Metastatic Pancreatic Carcinoma in the Ovary (tissue), 1 donor: ENCODE data around the gene SUSD5.

DNA sequence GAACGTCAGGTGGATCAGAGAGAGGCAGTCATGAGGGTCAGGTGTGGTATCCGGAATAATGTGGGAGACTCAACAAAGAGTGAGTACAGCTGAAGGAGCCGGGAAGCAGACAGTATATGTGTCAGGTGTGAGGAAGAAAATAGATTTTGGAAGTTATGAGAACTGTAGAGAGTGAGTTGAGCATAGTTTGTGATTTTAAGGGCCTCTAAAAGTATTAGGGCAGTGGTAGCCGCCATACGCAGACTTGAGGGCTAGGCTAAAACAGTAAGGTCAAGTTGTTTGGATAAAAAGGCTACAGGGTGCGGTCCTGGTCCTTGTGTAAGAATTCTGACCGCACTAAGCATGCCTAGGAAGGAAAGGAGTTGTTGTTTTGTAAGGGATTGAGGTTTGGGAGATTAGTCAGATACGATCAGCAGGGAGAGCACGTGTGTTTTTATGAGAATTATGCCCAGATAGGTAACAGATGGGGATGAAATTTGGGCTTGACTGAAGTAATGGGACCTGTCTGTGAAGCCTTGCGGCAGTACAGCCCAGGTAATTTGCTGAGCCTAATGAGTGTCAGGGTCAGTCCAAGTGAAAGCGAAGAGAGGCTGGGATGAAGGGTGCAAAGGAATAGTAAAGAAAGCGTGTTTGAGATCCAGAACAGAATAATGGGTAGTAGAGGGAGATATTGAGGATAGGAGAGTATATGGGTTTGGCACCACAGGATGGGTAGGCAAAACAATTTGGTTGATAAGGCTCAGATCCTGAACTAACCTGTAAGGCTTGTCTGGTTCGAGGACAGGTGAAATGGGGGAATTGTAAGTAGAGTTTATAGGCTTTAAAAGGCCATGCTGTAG lies 39.2 kb downstream of the CMTM6 start:
- PRO-cap: no peak

- PRO-cap: no peak
Observed at GRCh38 chr3:33093175-33094004, 3.6 kb downstream of the GLB1 start.

DNA sequence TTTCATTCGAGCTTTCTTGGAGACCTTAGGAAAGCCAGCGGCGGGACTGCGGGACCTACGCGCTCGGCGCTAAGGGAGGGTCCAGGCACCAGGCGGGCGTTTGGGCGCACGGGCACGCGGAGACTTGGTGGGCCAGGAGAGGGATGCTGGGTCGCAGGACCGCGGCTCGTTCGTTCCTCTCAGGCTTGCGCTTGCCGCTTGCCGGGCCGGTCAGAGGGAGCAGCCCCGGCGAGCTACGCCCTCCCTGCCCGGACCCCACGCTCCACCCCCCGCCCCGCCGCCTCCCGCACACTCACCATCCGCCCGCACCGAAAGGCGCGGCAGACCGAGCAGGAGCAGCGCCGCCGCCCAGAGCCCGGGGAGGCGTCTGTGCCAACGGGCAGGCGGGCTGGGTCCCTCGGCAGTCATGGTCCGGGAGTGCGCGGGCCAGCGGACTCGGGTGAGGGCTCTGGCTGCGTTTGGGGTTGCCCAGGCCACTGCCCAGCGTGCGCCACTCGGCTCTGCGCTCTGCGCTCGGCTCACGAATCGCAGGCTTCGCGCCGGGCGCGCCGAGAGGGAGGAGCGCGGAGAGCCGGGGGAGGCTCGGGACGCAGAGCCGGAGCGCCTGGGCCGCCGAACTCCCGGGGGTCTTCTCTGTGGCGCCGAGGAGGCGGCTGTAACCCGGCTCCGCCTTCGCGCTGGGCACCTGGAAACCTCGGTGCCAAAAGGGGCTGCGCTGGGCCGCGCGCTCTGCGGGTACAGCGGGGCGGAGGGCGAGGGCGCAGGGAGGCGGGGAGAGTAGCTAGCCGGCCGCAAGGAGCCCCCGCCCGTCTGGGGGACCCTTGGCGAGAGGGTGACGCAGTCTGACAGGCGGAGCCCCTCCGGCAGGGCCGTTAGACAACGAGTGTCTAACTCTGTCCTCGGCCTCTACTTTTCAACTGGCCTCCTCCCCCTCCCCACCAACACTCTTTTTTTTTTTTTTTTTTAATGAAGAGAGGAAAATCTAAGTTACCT lies at the start of gene SUSD5:
Gene SUSD5 (minus strand): TSS at position 421 of the 993 bp plus-strand sequence.
- PRO-cap: no peak

DNA sequence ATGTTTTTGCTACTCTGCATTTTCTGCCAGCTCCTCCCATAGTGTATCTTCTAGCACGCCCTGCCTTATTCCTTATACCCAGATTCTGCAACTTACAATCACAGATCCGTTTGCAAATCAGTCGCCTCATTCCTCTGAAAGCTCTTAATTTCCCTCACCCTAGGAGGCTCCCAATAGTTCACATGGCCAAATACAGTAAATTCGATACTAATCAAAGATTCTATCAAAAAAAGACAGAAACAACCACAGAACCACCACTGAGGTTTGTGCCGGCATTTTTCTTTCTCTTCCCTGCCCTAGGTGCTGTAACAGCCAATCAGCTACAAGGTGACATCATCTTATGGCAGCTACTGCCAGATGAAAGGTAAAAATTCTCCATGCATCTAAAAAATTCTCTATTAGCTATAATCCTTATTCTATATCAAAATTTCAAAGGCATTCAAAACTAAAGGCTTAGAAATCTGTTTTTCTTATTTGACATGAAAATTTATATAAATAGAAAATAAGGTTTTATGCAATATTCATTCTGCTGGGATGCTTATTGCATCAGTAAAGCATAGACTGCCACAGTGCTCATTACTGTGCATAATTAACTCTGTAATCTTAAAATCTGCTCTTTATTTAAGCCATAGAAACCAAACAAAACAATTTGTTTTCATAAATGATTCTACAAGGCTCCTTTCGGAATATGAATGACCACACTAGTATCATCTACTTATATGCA lies 72.7 kb downstream of the CLASP2 start:
- PRO-cap: unidirectional peak, minus-strand start at position 293 of the sequence

DNA sequence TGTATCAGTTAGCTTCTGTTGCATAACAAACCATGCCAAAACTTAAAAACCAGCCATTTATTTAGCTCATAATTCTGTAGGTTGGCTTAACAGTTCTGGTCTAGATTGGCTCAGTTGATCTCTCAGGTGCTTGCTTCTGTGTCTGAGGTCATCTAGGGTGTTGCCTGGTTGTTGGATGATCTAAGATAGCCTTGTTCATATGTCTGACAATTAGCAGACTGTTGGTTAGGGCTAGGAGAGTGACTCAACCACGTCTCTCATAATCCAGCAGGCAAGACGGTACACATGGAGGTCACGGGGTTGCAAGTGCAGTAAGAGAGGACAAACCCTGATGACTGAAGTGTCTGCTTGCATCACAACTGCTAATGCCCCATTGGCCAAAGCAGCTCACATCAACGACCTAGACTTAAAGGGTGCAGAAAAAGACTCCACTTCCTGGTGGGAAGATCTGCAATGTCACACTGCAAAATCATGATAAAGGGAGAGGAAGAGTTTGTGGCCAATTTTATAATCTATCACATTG lies 6.8 kb upstream of the PDCD6IP start:
- PRO-cap: no peak

GRCh38 chr3:33878300-33878808 lies 79.9 kb downstream of the PDCD6IP start:
- PRO-cap: no peak

DNA sequence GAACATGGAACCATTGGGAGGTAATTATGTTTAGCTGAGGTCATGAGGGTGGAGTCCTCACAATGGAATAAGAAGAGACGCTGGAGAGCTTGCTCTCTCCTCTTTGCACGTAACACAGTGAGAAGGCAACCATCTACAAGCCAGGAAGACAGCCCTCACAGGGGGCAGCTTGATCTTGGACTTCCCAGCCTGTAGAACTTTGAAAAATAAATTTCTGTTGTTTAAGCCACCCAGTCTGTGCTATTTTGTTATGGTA lies 39.6 kb downstream of the TRANK1 start:
- PRO-cap: no peak

DNA sequence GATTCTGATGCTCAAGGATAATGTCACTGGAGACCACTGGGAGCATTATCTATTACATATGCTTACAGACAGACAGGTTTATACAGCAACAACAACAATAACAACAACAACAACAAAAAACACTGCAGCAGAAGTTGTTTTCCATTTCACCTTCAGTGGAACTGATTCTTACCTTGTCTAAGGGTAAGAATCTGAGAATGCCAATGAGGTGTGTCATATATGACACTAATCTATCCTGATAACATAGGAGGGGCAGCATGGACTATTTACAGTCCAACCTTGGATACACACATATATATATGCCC lies 9.5 kb upstream of the TRANK1 start:
- PRO-cap: no peak

- PRO-cap: no peak
Observed at GRCh38 chr3:37014557-37014985, 21.3 kb downstream of the MLH1 start.

GRCh38 chr3:37054370-37054937 lies 61.1 kb downstream of the MLH1 start:
- PRO-cap: no peak

- PRO-cap: no peak
Observed at GRCh38 chr3:37060784-37061170, 67.5 kb downstream of the MLH1 start.

GRCh38 chr3:37140457-37140876 lies 33.9 kb downstream of the LRRFIP2 start:
- PRO-cap: no peak

- PRO-cap: no peak
Observed at GRCh38 chr3:37170830-37171940, 3.2 kb downstream of the LRRFIP2 start.

DNA sequence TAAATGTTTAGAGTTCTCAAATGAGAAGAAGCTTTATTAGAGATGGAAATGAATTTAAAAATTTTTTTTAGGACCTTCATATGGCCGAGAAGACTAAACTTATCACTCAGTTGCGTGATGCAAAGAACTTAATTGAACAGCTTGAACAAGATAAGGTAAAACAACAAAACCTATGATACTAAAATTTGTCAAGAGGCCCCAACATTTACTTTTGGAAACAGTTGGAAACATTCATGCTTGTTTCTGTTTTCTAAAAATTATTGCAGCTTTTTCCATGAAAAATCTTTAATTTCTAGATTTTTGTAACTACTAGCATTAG lies 56.1 kb downstream of the GOLGA4 start:
- PRO-cap: no peak

DNA sequence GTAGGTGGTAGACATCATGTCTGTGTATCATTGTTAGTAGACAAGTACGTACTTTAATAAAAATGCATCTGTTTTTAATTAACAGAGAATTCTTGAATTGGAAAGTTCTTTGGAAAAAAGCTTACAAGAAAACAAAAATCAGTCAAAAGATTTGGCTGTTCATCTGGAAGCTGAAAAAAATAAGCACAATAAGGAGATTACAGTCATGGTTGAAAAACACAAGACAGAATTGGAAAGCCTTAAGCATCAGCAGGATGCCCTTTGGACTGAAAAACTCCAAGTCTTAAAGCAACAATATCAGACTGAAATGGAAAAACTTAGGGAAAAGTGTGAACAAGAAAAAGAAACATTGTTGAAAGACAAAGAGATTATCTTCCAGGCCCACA lies 80.4 kb downstream of the GOLGA4 start:
- PRO-cap: no peak

DNA sequence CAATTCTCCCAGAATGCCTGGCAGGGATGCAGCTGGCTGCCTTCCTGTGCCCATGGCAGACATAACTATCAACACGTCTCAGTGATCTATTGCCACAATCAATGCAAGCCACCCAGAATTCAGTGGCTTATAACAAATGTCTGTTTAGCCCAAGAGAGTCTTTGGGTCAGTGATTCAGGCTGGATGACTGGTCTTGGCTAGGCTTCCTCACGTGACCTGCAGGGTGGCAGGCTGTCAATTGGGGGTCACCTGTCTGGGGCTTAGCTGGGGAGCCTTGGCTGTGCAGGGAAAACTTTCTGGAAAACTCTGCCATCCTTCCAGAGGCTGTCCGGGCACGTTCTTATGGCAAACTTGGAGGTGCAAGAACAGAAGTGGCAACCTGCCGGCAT lies 64.4 kb upstream of the ITGA9 start:
- PRO-cap: no peak

GRCh38 chr3:37458366-37458936 lies 6.5 kb downstream of the ITGA9 start:
- PRO-cap: no peak

- PRO-cap: no peak
Observed at GRCh38 chr3:37736498-37737446, 124.9 kb upstream of the CTDSPL start.

GRCh38 chr3:37862922-37863681 lies 1.4 kb downstream of the CTDSPL start:
- PRO-cap: no peak

- PRO-cap: no peak
Observed at GRCh38 chr3:37943550-37944093, 47.0 kb upstream of the VILL start.